Suprapubic skin (tissue), 4 donors: ENCODE data around the gene CYBA.

- PRO-cap, result no peak
- RAMPAGE, long total RNA, 4 experiments, result no peak in any of the 4 experiments
These were observed 50.3 kb downstream of the ZFPM1 start for GRCh38 chr16:88503371-88503784.

DNA sequence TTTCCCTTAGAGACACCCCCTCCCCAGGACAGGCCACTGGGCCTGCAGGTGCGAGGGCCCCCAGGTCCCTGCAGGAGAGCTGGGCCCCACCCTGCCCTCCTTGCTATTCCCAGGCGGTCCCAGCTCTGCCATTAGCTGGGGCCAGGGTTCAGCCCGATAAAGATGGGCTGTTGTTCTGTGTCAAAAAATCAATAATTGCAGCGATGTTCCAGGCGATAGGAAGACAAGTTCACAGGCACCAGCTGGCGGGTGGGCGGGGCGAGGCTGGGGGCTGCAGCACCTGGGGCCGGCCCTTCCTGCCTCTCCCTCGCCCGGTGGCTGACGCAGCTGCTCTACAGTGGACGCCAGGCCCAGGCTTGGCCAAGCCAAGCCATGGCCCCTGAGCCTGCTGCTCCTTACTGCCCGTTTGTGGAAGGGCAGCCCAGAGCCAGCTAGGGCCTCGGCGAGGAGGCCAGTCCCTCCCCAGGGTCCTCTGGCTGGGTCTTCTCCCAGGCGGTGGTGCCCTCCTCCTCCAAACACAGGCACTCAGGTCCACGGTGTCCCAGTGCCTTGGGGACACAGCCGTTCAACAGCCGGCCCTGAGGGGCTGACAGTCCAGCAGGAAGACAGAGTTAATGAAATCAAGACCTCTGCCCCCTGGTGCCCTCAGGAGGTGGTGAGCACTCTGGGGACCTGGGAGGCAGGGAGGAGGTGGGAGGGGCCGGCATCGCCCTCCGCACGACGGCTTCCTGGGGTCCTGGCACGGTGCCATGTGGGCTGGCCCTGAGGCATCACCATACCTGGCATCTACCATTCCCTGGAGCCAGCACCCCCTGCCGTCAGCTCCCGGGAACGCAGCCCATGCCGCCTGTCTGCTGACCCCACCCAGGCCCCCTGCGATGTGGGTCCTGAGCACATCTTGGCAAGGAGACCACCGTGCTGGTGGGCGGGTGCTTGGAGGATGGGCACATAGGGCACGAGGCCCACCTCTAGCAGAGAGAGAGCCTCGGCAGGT is 52.1 kb downstream of the ZFPM1 start:
- PRO-cap, result no peak
- RAMPAGE, long total RNA, 4 experiments, result no peak in any of the 4 experiments

DNA sequence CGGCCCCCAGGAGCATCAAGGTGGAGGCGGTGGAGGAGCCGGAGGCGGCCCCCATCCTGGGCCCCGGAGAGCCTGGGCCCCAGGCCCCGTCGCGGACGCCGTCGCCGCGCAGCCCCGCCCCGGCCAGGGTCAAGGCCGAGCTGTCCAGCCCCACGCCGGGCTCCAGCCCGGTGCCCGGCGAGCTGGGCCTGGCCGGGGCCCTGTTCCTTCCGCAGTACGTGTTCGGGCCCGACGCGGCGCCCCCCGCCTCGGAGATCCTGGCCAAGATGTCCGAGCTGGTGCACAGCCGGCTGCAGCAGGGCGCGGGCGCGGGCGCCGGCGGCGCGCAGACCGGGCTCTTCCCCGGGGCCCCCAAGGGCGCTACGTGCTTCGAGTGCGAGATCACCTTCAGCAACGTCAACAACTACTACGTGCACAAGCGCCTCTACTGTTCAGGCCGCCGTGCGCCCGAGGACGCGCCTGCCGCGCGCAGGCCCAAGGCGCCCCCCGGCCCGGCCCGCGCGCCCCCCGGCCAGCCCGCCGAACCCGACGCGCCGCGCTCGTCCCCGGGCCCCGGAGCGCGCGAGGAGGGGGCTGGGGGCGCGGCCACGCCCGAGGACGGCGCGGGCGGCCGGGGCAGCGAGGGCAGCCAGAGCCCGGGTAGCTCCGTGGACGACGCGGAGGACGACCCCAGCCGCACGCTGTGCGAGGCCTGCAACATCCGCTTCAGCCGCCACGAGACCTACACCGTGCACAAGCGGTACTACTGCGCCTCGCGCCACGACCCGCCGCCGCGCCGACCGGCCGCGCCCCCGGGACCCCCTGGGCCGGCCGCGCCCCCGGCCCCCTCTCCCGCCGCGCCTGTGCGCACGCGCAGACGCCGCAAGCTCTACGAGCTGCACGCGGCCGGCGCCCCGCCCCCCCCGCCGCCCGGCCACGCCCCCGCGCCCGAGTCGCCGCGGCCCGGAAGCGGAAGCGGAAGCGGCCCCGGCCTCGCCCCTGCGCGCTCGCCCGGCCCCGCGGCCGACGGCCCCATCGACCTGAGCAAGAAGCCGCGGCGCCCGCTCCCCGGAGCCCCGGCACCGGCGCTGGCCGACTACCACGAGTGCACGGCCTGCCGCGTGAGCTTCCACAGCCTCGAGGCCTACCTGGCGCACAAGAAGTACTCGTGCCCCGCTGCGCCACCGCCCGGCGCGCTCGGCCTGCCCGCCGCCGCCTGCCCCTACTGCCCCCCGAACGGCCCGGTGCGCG is 36.5 kb upstream of the ZC3H18 start:
- PRO-cap, result bidirectional peak, plus-strand start at position 999 of the sequence, minus-strand start at position 830 of the sequence
- RAMPAGE, long total RNA, 4 experiments, result no peak in any of the 4 experiments

GRCh38 chr16:88589230-88589929 is 19.2 kb downstream of the ZC3H18 start:
- PRO-cap, result no peak
- RAMPAGE, long total RNA, 4 experiments, result no peak in any of the 4 experiments

- PRO-cap, result no peak
- RAMPAGE, long total RNA, 4 experiments, result no peak in any of the 4 experiments
These were observed 27.3 kb upstream of the IL17C start for GRCh38 chr16:88610853-88611630.

GRCh38 chr16:88649943-88650139 is 1.0 kb downstream of the CYBA start:
- PRO-cap, result no peak
- RAMPAGE, long total RNA, 4 experiments, result no peak in any of the 4 experiments

DNA sequence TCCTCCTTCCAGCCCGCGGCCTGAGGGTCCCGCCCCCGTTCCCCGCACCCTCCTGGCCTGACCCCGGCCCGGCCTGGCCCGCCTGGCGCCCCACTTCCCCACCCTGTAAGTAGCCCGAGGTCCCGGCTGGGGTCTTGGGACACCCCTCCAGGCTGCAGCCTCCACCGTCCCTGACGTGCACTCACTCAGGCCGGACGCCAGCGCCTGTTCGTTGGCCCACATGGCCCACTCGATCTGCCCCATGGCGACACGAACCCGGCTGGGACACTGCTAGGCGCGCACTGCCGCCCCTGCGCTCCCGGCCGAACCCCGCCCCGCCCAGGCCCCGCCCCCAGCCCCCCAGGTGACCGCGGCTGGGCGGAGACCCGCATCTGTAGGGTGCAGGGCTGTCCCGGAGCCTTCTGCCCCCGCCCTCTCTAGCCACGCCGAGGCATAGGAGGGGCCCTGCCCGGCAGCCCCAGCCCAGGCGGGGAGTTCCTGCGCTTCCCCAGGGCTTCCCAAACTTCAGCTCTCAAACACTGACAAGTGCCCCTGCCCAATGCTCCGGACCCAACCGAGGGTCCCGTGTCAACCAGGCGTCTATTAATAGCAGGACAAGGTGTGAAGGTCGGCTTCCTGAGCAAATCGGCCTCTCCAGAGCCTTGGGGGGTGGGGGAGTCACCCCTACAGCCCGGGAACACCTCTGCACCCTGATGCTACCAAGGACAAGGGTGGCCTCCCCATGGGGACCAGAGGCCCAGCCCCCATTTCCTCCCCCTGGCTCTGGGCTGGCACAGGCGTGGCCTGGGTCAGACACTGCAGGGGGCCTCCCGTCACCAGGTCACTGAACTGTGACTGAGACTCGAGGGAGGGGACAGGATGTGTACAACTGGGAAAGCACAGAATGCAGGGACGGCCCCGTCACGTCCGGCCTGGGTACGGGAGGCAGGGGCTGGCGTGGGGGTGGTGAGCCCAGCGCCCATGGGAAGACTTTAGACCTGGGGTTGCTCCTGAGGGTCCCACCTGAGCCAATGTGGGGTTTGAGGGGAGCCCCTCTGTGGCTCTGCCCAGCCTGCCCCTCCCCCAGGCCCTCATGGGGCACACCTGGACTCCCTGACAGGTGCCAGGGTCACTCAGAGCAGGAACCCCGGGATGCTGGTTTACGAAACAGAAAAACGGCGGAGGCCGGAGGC is at the start of gene CYBA:
Gene CYBA (minus strand): TSS at position 283 of the 1,172 bp plus-strand sequence.
- PRO-cap, result bidirectional peak, plus-strand start at position 460 of the sequence, minus-strand start at position 283 of the sequence
- RAMPAGE, long total RNA, 4 experiments, result start-site peak on the minus strand in 4 of 4 experiments, centred at positions 274 to 275 of the sequence, 20 to 91 reads per replicate

- PRO-cap, result no peak
- RAMPAGE, long total RNA, 4 experiments, result no peak in any of the 4 experiments
These were observed 5.3 kb downstream of the RNF166 start for GRCh38 chr16:88700804-88701481.

GRCh38 chr16:88704940-88705634 is 1.1 kb downstream of the RNF166 start:
- PRO-cap, result no peak
- RAMPAGE, long total RNA, 4 experiments, result no peak in any of the 4 experiments

- PRO-cap, result no peak
- RAMPAGE, long total RNA, 4 experiments, result start-site peak on the plus strand in 1 of 4 experiments, at chr16:88714626-88714686 at its widest, 5 reads per replicate
These were observed 8.0 kb downstream of the CTU2 start for GRCh38 chr16:88713936-88714969.

GRCh38 chr16:88724745-88725231 is 18.5 kb downstream of the CTU2 start:
- PRO-cap, result no peak
- RAMPAGE, long total RNA, 4 experiments, result no peak in any of the 4 experiments

- PRO-cap, result no peak
- RAMPAGE, long total RNA, 4 experiments, result no peak in any of the 4 experiments
These were observed 38.7 kb downstream of the CTU2 start for GRCh38 chr16:88744829-88745507.

DNA sequence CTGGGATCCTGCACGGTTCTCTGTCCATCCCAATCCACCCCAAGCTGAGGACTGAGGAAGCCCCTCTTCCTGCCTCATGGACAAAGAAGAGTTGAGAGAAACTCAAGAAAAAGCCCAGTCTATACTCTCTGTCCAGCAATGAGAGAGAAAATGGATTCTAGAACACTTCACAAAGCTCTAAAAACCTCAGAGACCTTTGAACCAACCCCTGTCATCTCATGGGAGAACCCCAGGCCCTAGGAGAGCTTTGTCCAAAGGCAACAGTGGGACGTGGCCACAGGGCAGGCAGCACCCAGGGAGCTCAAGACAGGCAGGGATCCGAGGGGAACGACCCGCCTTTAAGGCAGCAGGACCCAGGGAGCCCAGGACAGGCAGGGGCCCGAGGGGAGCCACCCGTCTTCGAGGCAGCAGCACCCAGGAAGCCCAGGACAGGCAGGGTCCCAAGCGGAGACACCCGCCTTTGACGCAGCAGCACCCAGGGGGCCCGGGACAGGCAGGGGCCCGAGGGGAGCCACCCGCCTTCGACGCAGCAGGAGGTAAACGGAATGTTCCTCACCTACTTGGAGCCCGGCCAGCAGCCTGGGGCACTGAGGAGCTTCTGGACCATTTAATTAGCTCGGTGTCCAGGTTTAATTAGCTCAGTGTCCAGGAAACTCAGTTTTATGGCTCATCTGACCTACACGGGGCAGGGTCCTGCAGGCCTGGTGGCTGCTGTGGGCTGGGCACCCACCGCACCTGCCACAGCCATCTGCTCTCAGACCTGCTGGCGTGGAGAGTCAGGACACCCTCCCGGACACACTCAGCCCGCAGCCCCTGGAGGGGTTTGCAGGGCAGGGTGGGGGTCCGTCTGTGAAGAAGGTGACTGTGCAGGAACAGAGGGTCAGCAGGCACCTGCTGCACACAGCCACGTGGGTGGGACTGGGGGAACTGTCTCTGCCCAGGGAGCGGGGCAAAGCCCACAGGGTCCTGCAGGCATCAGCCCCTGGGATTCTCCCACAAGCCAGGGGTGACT is 24.5 kb downstream of the PIEZO1 start:
- PRO-cap, result no peak
- RAMPAGE, long total RNA, 4 experiments, result no peak in any of the 4 experiments

DNA sequence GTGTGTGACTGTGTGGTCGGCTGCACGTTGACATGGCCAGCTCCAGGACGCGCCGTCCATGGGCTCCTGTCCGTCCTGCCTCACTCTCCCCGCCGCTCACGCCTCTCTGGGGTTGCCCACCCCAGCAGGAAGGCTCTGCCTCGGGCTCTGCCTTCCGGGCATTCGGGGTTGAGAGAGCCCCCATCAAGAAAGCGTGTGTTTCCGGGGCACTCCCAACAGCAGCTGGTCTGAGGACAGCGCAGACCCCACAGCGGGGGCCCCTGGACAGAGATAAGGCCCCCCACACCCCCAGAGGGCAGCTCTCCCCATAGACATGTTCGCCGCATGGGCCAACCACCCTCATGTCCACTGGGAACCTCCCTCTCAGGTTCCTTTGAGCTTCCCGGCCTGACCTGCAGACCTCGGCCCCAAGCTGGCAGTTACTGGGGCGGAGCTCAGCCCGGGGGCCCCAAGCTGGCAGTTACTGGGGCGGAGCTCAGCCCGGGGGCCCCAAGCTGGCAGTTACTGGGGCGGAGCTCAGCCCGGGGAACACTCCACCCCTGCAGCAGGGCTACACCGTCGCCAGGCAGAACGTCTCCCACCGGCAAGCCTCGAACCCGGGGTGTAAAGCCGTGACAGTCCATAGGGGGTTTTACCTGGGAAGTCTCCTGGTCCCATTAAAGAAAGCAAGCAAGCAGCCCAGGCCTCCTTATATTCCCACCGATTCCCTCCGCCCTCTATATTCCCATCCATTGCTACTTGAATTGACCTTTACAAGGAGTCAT is 8.5 kb upstream of the PIEZO1 start:
- PRO-cap, result no peak
- RAMPAGE, long total RNA, 4 experiments, result no peak in any of the 4 experiments

GRCh38 chr16:88864692-88865208 is 1.7 kb downstream of the PABPN1L start:
- PRO-cap, result no peak
- RAMPAGE, long total RNA, 4 experiments, result no peak in any of the 4 experiments

- PRO-cap, result no peak
- RAMPAGE, long total RNA, 4 experiments, result no peak in any of the 4 experiments
These were observed 4.2 kb upstream of the PABPN1L start for GRCh38 chr16:88870526-88871216.

DNA sequence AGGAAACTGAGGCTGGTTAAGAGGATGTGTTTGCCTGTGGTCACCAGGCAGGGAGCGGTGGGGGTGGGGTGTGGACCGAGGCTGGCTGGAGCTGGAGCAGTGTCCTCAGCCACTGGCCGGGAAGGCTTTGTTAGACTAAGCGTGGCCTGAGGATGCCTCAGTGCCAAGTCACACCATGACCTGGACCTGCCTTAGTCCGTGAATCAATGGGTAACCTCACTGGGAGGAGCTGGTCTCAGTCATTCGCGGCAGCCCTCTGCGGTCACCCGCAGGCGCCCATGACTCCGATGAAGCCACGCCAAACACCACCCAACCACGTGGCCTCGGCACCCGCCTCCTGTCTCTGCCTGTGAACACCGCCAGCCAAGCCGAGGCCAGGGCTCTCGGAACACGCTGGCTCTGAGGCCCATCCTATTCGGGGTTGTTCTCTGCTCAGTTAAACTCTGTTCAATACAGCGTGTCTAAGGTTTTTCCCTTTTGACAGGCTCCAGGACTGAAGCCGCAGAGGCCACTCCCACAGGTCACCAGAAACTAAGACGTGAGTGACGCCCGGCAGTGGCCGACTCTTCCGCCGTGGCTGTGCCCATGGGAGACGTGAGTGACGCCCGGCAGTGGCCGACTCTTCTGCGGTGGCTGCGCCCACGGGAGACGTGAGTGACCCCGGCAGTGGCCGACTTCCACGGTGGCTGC is 16.7 kb upstream of the PABPN1L start:
- PRO-cap, result no peak
- RAMPAGE, long total RNA, 4 experiments, result no peak in any of the 4 experiments

DNA sequence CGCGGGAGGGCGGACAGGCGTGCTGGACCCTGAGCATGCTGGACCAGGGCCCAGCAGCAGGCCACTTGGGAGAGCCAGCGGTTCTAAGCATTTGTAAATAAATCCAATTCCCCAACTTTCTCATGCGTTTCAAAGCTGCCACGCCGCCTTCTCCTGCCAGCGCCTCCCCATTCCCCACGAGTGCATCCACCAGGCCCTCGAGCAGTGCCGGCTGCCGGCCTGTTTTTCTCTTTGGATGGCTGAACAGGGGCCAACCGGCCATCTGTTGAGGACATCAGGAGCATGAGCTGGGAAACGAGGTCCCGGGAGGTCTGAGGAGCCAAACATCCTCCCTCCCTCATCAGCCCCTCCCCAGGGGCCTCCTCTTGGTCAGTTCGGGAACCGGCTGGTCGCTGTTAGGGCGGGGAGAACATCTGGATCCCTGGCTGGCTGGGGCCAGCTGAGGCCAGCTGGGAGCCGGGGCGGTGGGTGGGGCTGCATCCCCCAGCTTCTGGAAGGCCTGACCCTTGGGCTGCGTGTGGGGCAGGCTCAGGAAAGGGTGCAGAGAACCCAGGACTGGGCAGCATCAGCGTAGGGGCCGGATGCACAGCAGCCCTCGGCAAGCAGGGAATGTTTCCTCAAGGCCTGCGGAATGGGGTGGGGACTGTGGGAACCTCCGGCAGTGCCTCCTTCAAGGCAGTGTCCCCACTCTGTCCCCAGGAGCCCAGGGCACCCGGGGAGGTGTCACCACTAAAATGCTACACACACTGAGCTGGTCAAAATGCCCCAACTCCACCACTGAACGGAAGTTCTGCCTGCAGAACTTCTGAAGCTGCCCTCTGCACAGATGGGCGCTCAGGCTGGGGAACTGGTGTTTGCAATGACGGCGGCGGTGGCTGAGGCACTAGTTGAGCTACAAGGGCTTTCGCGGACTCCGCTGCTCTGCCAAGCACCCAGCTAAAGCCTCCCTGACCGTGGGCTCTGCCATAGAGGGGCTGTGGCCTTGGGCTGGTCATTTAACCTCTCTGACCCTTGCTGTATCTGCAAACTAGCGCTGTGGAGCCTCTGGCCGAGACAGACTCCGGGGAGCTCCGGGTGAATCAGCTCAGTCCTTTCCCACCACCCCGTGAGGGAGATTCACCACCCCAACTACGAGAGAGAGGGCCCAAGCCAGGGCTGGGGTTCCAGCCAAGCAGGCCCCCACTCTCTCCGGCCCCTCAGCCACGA is 21.0 kb upstream of the PABPN1L start:
- PRO-cap, result no peak
- RAMPAGE, long total RNA, 4 experiments, result no peak in any of the 4 experiments

DNA sequence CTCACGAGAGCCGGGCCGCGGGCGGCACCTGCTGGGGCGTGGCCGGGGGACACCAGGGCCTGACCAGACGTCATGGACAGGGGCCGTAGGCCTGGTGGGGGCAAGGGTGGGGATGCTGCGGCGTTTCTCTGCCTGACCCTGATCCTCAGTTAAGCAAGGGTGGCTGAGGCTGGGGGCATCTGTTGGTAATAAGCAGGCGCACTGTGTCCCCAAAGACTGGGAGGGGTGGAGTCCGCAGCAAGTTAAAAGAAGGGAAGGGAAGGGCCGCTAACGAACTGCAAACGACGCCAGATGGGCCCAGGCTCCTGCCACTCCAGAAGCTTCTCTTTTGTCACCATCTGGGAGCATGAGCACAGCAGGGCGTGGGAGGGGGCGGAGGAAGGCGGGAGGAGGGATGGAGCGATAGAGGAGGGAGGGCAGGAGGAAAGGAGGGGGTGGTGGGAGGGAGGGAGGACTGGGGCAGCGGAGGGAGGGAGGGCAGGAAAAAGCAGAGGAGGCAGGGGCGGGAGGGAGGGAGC is 22.5 kb upstream of the PABPN1L start:
- PRO-cap, result no peak
- RAMPAGE, long total RNA, 4 experiments, result no peak in any of the 4 experiments

- PRO-cap, result no peak
- RAMPAGE, long total RNA, 4 experiments, result no peak in any of the 4 experiments
These were observed 20.2 kb downstream of the CBFA2T3 start for GRCh38 chr16:88956674-88957434.